Measurements from ENCODE around the genes PSG3, PSG8, PSG4, TEX101 and IRGC.

DNA sequence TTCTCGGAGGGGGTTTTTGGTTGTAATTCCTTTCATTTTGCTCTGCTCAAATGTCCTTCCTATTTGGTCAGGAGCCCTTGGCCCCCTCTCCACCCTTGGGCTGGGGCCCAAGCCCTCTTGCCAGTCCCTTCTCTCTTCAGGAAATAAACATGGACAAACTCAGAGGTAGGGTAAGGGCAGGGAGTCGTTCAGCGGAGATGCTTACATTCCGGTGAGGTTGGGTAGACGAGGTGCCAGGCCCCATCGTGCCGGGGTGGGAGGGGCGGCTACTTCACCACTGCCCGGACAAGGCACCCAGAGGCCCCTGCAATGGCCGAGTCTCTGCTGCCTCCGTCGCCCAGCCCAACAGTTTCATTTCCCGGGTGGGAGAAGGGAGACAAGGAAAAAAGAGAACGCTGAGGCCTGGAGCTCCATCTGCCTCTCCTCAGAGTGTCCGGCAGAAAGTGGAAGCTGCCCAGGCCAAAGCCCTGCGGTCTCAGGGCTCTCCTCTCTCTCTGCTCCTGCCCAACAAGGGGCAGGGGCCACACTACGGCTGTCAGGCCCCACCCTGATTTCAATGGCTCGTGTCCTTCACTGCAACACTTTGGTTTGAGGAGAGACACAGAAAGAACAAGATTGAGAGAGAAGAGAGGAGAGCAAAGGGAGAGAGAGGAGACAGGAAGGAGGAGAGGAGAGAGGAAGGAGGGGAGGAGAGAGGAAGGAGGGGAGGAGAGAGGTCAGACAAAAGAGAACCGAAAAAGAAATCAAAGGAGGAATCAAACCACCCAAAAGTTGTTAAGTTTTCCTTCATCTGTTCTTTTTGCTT, 12.8 kb downstream of the ZNF574 start:
- PRO-cap: unidirectional peak, minus-strand start at position 452 of the sequence
- RAMPAGE, long total RNA, 4 experiments: no peak in any of the 4 experiments

- PRO-cap: no peak
- RAMPAGE, long total RNA, 4 experiments: no peak in any of the 4 experiments
Measured at GRCh38 chr19:42206280-42206493, 11.3 kb downstream of the DEDD2 start.

DNA sequence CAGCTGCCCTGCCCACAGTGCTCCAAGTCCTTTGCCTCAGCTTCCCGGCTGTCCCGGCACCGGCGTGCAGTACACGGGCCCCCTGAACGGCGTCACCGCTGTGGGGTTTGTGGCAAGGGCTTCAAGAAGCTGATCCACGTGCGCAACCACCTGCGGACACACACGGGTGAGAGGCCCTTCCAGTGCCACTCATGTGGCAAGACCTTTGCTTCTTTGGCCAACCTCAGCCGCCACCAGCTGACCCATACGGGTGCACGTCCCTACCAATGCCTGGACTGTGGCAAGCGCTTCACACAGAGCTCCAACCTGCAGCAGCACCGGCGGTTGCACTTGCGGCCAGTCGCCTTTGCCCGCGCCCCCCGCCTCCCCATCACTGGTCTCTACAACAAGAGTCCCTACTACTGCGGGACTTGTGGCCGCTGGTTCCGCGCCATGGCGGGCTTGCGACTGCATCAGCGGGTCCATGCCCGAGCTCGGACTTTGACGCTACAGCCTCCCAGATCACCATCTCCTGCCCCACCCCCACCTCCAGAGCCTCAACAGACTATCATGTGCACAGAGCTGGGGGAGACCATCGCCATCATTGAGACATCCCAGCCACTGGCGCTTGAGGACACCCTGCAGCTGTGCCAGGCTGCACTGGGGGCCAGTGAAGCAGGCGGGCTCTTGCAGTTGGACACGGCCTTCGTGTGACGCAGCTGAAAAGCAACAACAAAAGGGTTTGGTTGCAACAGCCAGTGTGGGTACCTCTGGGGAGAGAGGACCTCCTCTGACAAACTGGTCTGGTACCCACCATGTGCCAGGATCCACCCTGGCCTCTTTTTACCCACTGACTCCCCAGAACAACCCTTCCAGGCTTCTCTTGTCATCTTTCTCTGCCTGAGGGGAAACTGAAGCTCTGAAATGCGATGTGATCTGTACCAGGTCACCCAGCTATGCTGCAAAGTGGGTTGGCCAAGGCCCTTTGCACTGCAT, 5.9 kb downstream of the ZNF526 start:
- PRO-cap: no peak
- RAMPAGE, long total RNA, 4 experiments: no peak in any of the 4 experiments

DNA sequence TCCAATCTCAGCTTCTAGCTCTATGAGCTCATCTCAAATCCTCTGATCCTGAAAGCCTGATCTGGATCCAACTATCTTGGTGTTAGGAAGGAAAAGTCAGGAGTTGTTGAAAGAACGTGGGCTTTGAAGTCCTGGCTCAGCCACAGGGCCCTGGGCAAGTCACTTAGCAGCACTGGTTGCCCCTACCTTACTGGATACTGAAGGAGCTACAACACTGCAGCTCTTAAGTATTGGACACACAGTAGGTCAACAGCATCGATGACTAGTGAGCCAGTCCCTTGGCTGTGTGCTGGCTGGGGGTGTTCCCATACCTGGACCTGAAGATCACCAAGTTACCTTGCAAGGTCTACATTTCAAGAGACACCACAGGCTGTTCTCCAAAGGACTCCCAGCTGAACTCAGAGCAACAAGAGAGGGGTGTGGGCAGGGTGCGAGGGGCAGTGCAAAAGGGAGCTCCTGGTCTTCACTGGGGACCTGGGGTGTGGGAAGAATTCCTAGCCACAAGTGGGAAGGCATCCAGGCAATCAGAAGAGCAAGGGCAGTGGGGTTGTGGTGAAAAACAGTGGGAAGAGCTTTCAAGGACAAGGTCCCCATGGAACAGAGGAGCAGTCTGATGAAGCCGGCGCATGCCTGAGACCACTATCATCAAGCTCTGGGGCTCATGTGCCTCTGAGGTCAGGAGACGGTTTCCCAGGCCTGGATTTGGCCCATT, 4.5 kb upstream of the GSK3A start:
- PRO-cap: no peak
- RAMPAGE, long total RNA, 4 experiments: no peak in any of the 4 experiments

- PRO-cap: no peak
- RAMPAGE, long total RNA, 4 experiments: no peak in any of the 4 experiments
Measured at GRCh38 chr19:42248450-42248892, 6.1 kb upstream of the GSK3A start.

DNA sequence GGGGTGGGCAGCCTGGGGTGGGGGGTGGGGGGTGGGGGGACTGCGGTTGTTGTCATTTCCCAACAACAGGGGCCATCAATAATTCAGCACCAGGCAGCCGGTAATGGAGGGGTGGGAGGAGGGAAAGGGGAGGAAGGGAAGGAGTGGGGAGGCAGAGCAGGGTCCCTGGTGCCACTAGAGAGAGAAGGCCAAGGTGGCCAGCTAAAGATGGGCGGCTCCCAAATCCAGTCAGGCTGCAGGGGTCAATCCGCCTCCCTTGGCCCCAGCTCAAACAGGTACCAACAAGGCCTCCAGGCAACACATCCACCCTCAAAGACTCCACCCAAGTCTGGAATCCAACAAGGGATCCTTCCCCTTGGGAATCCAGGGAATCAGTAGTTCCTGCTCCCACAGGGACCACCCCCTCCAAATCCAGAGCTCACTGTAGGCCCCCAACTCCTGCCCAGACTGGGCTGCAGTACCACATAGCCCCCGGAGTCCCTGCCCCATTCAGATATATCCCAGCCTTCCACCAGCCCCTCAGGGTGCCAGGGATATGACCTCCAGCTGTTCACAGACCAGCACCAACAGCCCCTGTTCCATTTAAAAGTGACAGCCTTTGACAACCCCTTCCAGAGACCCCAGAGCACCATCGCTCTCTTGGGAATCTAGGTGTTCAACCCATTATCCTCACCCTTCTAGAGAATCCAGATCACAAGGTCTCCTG, 3.3 kb downstream of the ERF start:
- PRO-cap: no peak
- RAMPAGE, long total RNA, 4 experiments: start-site peak on the minus strand in 1 of 4 experiments, centred at position 380 of the sequence, 9 reads per replicate

DNA sequence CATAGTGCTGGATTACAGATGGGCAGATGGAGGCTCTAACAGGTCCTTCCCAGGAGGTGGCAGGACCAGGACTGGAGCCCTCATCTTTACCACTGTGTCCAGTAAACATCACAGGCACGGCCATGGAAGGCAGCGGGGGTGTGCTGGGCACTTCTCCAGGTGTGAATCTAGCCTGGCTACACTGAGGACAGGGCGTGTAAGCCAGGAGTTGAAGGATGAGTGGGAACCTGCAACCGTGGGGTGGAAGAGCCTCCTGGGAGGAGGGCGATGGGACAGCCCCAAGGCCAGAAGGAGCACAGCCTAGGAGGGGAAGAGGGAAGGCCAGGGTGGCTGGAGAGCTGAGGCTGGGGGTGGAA, 6.1 kb downstream of the CIC start:
- PRO-cap: no peak
- RAMPAGE, long total RNA, 4 experiments: no peak in any of the 4 experiments

DNA sequence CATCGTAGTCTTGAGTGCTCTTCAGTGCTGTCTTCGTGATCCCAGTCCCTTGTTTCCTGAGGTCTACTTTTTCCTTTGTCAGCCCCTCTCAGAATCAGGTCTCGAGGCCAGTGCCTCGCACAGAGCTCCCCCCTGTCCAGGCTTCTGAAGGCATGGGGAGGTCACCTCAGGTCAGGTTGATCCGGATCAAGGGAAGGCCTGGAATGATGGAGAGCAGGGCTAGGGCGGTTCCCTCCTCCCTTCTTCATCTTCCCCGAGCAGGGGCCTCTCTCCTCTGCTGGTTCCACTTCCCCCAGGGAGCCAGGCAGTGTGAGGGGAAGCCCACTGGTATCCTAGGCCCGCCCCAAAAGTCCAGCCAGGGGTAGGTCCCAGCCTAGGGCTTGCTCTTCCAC, 16.4 kb downstream of the CIC start:
- PRO-cap: no peak
- RAMPAGE, long total RNA, 4 experiments: no peak in any of the 4 experiments

DNA sequence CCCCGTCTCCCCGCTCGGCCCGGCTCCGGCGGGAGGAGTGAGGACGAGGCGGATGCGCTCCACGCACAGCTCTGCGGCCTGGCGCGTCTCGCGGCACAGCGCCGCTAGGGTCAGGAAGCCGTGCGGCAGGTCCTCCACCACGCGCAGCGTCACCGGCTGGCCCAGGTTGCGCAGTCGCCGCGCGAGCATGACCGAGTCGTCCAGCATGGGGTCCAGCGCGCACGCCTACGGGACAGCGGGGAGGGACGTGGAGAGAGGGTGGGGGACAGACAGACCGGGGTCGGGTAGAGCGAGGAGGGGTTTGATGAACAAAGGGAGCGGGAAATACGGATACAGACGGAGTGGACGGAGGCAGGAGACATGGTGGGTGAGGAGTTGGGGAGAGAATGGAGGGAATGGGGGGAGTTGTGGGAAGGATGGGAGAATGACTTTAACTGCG, 11.8 kb upstream of the CNFN start:
- PRO-cap: bidirectional peak, plus-strand start at position 159 of the sequence, minus-strand start at position 73 of the sequence
- RAMPAGE, long total RNA, 4 experiments: no peak in any of the 4 experiments

DNA sequence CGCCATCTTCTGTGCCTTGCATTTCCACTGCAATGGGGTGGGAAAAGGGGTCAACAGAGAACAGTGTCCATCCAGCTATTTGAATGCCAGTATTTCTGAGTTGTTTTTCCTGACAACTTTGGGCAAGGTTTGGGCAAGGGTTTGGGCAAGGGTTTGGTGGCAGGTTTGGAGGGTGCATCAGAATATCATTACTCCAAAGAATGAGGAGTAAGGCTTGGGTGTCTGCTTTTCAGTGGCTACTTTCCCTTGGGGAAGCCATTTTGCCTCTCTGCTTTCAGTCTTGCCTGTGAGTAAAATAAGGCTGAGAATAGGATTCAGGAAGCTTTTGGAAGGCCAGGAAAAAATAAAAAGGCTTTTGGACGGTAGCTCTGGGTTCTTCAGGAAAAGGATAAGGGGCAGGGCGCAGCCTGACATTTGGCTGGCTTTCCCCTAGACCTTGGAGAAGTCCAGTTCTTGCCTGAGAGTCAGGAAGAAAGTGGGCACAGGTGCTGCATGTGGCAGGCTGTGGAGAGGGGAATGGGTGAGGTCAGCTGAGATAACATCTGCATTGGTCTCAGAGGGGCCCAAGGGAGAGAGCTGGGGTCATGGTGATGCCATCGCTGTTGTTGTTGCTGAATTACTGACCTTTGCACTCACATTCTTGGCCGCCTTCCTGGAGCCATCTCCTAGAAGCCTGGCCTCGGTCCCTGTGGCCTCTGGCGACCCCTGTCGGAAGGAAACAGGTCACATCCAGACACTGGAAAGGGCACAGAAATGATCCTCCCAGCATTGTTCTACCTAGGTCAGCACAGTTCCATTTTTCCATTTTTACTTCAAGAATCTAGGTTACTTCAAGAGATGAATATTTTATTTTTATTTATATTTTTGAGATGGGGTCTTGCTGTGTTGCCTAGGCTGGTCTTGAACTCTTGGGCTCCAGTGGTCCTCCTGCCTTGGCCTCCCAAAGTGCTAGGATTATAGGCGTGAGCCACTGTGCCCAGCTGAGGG, 6.3 kb upstream of the LIPE start:
- PRO-cap: no peak
- RAMPAGE, long total RNA, 4 experiments: no peak in any of the 4 experiments

GRCh38 chr19:42447854-42448442, 5.2 kb upstream of the CXCL17 start:
- PRO-cap: no peak
- RAMPAGE, long total RNA, 4 experiments: no peak in any of the 4 experiments

GRCh38 chr19:42507428-42507804, 20.9 kb downstream of the CEACAM1 start:
- PRO-cap: unidirectional peak, minus-strand start at chr19:42507634
- RAMPAGE, long total RNA, 4 experiments: no peak in any of the 4 experiments

DNA sequence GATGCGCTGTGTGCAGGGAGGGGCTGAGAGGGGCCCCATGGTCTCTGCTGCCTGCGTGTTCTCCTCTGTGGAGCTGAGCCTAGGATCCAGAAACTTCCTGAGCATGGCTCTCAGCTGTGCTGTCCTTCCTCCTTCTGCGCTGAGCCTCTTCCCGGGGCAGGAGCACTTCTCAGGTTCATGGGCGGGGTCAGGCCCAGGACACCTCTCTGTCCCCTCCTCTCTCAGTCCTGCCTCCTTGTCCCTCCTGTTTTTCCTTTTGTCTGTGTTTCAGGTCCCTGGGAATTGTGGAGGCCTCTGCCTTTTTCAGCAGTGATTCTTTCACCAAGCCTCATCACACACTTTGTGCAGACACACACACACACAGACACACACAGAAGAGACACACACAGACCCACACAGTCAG, at the start of gene PSG3:
Gene PSG3, minus strand, starts transcription at position 136 of the 403 bp plus-strand sequence.
- PRO-cap: no peak
- RAMPAGE, long total RNA, 4 experiments: no peak in any of the 4 experiments

- PRO-cap: no peak
- RAMPAGE, long total RNA, 4 experiments: no peak in any of the 4 experiments
Measured at GRCh38 chr19:42765424-42765900, at the start of gene PSG8. PSG8 (minus strand) TSS chr19:42765678.

DNA sequence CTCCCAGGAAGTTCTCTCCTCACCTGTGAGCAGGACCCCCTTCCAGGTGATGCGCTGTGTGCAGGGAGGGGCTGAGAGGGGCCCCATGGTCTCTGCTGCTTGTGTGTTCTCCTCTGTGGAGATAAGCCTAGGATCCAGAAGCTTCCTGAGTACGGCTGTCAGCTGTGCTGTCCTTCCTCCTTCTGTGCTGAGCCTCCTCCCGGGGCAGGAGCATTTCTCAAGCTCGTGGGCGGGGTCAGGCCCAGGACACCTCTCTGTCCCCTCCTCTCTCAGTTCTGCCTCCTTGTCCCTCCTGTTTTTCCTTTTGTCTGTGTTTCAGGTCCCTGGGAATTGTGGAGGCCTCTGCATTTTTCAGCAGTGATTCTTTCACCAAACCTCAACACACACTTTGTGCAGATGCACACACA, at the start of gene PSG4:
Gene PSG4, minus strand, starts transcription at position 189 of the 407 bp plus-strand sequence.
- PRO-cap: no peak
- RAMPAGE, long total RNA, 4 experiments: no peak in any of the 4 experiments

DNA sequence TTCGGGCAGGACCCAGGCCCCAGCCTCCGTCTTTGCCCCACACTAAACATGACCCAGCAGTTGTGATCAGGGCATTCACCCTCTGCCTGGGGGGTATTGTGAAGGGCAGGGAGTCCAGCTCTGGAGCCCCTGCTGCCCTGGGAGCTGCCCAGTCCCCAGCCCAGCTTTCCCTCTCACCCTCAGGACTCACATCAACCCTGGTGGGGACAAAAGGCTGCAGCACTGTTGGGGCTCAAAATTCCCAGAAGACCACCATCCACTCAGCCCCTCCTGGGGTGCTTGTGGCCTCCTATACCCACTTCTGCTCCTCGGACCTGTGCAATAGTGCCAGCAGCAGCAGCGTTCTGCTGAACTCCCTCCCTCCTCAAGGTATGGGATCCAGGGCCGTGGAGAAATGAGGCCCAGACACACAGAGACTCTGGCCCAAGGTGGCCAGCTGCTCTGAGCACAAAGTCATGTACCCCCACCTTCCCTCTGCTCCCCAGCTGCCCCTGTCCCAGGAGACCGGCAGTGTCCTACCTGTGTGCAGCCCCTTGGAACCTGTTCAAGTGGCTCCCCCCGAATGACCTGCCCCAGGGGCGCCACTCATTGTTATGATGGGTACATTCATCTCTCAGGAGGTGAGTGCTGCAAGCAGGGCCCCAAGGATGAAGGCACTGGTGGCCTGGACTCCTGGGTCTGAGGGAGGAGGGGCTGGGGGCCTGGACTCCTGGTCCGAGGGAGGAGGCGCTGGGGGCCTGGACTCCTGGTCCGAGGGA, 7.7 kb downstream of the CD177 start:
- PRO-cap: no peak
- RAMPAGE, long total RNA, 4 experiments: start-site peak on the plus strand in 1 of 4 experiments, centred at position 552 of the sequence, 62 reads per replicate

DNA sequence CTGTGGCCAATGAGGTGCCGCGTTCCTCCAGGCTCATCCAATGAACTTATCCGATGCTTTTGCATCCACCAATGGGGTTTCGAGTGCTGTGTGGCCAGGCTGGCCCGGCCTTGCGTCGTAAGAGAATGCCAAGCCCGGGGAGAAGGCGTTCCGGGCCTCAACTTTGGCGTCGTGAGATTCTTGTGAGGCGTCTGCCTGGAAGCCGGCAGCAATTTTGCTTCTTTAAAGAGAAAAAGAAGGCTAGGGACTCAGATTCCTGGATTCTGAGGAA, at the start of gene TEX101:
Gene TEX101, plus strand, starts transcription at position 120 of the 271 bp plus-strand sequence.
- PRO-cap: no peak
- RAMPAGE, long total RNA, 4 experiments: no peak in any of the 4 experiments

- PRO-cap: no peak
- RAMPAGE, long total RNA, 4 experiments: no peak in any of the 4 experiments
Measured at GRCh38 chr19:43590745-43591455, 5.0 kb downstream of the IRGQ start.

DNA sequence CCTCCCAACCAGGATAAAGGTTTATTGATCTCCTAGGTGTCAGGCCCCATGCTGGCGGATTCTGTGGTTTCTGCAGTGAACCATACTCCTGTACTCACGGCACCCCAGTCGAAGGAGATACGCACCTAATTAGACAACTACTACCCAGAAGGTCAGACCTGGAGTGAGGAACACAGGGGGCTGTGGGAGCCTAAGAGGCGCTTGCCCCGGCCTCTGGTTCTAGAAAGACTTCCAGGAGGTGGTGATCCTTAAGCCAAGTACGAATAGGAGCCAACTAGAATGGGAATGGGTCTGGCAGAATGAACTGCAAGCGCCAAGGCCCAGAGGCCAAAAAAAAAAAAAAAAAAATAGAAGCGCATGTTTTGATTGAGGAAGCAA, 720 bp upstream of the ZNF428 start:
- PRO-cap: no peak
- RAMPAGE, long total RNA, 4 experiments: no peak in any of the 4 experiments

- PRO-cap: no peak
- RAMPAGE, long total RNA, 4 experiments: no peak in any of the 4 experiments
Measured at GRCh38 chr19:43715723-43716172, at the start of gene IRGC. IRGC (plus strand) TSS chr19:43716076.